Jejunum (tissue), 1 donor: ENCODE results near the genes RFC5, VSIG10, PEBP1 and CIT.

GRCh38 chr12:118016421-118017258 lies at the start of gene RFC5:
TSS of gene RFC5 (plus strand) at chr12:118016703.
- PRO-cap = unidirectional peak, plus-strand start at chr12:118016765

- PRO-cap = no peak
These were observed 874 bp downstream of the VSIG10 start for GRCh38 chr12:118102794-118103479.

- PRO-cap = unidirectional peak, plus-strand start at chr12:118103629; bidirectional peak, plus-strand start at chr12:118104125, minus-strand start at chr12:118104011
These were observed at the start of gene VSIG10 for GRCh38 chr12:118103480-118104519. TSS of gene VSIG10 (minus strand) at chr12:118104011.

DNA sequence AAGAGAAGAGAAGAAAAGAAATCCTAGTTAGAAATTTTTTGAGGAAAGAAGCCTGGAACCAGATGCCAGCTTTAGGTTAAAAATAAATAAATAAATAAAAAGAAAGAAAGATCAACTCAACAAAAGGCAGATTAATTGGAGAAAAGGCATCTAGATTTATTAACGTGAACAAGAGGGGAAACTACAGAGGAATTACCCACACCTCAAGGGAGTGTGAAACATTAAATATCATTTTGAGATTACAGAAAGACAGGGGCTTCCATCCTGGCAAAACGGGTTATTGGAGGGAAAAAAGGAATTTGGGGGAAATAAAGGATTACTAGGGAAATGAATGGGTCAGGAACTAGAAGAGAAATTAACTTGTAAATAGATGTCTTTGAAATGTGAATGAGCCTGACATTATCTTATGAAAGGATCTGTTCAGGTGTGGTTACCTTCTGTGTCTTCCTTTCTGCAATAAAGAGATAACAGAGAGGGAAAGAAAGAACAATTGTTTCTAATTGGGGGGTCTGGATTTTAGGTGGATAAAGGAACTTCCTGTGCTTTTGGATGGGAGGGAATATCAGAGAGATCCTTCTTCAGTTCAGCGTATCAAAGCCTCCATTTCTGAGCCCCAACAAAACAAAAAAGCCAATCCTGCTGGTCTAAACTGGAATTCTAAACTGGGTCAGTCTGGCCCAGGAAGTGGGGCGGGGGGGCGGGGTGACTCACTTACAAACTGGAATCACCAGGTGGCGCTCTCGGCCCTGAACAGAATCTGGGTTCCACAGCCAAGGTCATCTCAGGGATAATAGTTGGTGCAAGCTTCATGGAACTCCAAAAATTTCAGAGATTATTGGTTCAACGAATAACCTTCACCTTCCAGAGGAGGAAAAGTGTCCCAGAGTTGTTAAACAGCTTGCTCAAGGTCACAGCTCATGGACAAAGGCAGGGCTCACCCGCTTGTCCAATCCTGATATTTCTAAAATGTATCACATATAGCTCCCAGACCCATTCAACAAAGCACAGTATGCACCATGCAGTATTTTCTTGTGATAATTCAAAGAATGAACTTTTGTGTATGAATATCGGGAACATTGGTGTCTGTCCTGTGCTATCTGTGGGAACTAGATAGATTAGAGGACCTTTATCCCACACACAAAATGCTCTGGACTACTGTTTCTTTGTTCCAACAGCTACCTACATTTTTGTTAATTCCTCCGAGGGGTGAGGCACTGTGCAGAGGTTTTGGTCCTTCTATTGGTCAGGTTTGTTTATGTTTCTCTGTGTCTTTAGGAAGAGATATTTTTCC lies 15.2 kb upstream of the PEBP1 start:
- PRO-cap = no peak

- PRO-cap = bidirectional peak, plus-strand start at chr12:118136124, minus-strand start at chr12:118135948
These were observed at the start of gene PEBP1 for GRCh38 chr12:118135718-118136531. TSS of gene PEBP1 (plus strand) at chr12:118136124.

DNA sequence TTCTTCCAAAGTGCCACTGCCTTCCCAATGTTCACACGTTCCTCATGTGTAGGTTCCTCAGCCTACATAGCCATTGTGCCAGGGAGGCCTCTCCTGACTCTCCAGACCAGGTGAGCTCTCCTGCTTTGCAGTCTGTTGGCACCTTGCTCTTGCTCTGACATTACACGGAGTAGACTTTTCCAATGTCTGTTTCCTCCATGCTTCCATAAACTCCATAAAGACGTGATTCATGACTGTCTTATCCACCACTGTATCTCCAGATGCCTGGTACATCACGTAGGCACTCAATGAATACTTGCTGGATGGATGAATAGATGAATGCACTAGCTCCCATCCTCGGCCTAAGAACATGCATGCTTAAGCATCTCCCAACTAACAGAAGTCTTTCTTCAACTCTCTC lies 21.6 kb downstream of the PEBP1 start:
- PRO-cap = no peak

GRCh38 chr12:118358897-118359449 lies 13.7 kb downstream of the TAOK3 start:
- PRO-cap = no peak

DNA sequence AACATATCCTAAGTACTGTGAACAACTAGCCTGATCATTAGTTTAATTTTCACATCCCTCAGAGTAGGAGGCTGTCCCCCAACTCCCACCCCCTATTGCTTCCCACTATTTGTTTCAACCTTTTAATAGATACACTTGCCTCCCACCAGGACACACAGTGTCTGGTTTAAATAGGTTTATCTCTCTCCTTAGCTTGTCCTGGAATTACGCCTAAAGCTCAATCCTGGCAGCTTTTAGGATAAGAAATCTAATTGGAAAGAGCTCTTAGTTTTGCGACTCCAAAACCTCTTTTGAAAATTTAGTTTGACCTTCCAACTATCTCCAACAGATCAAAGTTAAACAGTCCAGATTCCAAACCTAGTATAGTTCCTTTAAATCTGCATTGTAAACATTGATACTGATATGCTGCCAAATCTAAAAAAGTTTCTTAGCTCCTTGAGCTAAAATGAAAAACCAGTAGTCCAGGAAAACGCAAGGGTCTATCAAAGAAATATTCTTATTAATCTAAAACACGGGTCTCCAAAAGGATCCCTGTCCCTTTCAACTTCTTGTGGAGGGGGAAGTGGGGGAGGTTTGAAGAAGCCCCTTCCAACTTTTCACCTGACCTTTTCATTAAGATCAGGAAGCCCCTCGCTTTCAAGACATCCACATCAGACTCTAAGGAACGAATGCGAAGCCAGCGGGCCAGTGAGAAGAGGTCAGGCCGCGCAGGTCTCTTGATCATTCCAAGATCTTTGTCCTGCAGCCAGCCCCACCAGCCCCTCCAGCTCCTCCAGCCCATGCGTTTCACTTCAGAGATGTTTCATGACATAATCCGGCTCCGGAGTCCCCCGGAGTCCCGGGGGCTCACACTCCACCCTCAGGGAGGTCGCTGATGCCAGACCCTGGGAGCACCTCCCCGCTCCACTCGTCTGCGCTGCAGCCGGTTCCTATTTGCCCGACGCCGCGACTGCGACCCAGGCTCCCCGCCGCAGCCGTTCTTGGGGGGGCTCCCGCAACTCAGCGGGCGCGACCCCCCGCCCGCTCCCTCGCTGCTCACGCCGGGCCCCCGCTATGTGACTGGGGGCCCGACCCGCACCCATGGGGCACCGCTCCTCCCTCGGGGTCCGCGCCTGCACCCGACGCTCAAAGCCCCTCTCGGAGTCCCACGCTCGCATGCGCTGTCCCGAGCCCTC lies 1.6 kb downstream of the TAOK3 start:
- PRO-cap = no peak

DNA sequence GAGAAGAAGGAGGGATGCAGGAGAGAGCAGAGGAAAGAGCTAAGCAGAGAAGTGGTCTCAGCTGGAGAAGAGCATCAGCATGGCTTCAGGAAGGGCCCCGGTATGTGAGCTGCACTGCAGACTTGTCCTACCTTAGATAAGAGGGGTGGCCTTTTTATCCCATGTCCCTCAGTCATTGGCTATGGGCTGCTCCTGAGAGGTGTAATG lies 103.2 kb downstream of the SUDS3 start:
- PRO-cap = no peak

DNA sequence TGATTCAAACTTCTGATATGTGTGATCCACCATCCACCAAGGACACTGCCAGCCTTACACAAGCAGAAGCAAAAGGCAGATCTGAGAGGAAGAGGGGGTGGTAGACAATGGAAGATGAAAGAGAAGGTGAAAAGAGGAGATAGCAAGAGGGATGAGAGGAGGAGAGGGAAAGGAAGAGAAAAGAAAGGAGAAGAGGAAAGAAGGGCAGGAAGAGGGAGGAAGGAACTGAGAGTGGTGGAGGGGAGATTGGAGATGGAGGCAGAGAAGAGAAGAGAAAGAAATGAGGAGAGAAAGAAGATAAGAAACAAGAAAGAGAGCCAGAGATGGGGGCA lies 61.1 kb downstream of the SRRM4 start:
- PRO-cap = no peak

- PRO-cap = bidirectional peak, plus-strand start at chr12:119176611, minus-strand start at chr12:119176485
These were observed 2.6 kb upstream of the HSPB8 start for GRCh38 chr12:119175841-119176912.

DNA sequence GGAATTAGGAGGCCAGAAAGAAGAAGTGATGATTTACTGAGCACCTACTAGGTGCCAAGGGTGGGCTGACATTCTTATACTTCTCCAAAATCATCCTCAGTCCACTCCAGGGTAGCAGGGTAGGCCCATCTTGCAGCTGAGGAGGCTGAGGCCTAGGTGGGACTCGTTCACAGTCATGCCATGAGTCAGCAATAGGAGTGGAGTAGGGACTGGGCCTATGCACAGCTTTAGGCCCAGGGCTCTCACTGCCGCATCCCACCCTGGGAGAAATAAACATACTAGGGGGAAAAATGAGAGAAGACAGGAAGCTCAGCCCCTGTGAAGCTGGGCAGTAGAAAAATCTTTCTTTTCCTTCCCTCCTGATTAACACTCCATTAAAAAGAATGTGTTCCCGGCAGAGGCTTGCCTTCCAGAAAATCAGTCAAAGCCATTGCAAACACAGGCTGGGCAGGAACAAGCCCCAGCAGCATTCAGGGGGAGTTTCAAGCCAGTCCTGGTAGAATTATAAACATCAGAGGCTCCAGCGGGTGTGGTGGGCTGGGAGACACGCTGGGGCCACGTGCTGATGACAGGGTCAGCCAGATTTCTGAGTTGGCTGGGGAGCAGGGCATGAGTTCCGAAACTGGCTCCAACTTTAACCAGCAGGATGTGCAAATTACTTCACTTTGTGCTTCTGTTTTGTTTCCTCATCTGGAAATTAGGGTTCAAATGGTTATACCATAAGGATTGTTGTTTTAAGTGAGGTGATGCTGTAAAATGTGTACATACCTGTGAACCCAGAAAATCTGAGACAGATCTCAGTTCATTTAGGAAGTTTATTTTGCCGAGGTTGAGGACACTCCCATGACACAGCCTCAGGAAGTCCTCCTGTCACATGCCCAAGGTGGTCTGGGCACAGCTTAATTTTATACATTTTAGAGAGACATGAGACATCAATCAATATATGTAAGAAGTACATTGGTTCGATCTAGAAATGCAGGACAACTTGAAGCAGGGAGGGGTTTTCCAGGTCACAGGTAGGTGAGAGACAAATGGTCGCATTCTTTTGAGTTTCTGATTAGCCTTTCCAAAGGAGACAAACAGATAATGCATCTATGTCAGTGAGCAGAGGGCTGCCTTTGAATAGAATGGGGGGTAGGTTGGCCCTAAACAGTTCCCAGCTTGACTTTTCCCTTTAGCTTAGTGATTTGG lies 2.0 kb downstream of the HSPB8 start:
- PRO-cap = no peak

DNA sequence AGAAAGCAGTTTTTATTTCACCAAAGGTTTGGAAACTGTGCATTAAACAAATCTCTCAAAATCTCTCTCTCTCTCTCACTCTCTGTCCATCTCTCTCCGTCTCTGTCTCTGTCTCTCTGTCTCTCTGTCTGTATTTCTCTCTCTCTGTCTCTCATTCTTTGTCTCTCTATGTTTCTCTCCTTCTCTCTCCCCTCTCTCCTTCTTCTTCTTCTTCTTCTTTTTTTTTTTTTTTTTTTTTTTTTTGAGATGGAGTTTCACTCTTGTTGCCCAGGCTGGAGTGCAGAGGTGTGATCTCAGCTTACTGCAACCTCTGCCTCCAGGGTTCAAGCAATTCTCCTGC lies 18.8 kb downstream of the CCDC60 start:
- PRO-cap = no peak

GRCh38 chr12:119678960-119679922 lies 11.3 kb downstream of the PRKAB1 start:
- PRO-cap = no peak

GRCh38 chr12:119681487-119682426 lies 13.8 kb downstream of the PRKAB1 start:
- PRO-cap = no peak

DNA sequence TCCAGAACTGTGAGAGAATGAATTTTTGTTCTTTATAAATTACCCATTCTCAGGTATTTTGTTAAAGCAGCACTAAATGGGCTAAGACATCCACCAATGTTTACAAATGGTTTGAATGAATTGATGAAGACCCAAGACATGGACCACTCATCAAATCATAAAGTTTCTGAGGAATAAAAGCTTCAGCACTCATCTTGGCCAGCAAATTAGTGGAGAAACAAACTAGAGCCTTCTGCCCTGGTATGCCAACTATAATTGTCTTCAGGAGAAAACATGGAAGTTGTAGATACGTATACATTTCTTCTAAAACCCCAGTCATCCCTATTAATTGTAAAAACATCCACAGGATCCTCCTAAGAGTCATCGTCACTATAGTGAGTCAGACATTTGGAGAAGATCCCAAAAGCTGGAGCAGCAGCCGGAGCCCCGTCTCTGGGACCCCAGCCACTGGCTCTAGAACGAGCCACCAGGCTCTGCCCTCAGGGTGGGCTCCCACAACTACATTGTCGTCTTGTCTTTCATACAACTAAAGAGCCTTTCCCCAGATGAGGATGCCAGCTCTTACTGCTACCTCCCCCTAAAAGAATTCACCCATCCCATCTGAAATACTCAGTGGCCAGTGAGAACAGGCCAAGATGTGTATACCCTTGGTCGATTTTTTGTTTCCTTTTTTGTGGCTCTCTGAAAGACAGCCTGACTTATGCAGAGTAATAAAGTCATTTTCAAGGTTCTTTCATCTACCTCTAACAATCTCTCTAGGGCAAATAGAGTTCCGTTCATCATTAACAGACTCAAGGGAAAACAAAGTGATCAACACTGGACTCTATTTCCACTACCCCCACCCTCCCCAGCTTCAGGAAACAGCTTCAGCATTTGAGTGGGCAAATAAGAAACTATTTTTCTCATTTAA lies 15.6 kb downstream of the PRKAB1 start:
- PRO-cap = no peak

DNA sequence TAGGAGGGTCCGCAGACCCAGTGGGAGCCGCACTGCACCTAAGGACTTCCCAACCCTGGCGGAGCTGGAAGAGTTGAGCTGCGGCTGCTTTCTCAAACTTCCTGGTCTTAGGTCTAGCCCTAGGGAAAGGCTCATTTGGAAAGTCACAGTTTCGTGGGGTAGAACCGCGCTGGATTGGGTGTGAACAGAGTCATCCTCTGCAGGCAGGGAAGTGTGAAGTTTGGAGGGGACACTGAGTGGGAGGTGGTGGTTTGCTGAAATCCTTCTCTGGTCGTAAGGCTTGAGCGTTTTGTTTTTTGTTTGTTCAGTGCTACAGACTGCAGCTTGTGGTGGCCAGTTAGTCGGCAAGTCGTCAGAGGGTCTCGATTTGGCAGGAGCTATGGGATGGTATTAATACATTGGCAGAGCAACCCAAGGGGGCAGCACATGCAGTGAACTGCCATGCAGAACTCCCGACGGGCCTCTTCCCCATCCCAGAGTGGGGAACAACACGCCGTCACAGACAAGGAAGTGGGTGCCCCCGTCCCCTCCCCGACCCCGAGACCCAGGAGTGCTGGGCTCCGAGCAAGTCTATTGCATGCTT lies 19.0 kb downstream of the PRKAB1 start:
- PRO-cap = no peak

GRCh38 chr12:119703805-119704383 lies 36.0 kb downstream of the PRKAB1 start:
- PRO-cap = no peak

GRCh38 chr12:119730283-119730892 lies 62.5 kb downstream of the PRKAB1 start:
- PRO-cap = no peak

DNA sequence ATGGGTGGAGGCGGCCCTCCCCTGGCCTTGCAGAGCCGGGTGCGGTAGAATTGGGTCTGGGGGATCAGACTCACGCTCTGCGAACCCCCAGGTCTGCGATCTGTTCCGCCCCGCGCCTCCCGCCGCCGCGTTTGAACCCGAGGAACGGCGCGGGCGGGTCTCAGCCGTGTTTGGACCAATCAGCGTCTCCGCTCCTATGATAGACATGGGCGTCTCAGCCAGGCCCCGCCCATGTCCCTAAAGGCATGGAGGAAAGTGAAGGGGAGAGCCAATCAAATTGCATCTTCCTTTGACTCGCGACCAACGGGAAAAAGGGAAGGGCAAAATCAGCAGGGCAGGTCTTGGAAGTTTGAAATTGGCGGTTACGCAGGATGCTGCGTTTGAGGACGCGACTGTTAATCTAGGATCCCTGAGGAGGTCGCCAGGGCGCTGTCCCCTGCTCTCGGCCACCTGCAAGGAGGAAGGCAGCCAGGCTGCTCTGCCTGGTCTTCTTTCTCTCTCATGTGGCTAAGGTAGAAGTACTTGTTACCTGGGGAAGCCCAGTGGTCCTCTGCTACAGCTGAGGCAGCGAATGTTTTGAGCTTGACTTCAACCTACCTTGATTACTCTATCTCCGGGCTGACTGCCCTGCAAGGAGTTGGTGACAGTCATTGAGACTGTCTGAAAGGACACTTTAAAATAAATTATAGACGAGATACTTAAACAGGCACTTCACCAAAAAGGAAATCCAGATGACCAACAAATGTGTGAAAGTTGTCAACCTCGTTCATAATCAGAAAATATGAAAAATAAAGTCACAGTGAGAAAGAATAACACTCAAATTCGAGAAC lies at the start of gene CIT:
Gene CIT (minus strand): TSS at position 146 of the 830 bp plus-strand sequence.
- PRO-cap = bidirectional peak, plus-strand start at position 352 of the sequence, minus-strand start at position 133 of the sequence